NCI-H460 (cell line): ENCODE results near the gene APIP.

DNA sequence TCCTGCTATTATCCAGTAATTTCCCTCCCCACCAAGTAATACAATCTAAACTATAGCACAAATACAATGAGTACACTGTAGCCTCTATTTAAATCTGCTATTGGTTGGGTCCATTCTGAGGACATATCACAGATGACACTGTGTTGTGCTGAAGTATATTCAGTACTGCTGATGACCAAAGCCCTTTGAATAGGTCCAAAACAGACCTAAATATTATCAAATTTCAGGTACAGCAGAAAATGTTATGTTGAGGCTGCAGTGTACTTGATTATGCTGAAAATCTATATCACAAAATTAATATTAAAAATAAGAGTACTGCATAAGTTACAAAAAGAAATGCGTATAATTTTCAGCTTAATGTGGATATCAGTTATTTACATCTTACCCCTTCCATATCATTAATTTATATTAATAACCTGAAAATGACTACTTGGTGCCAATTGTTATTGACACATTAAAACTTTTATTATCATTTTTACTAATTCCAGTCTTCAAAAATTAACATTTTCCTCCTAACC, 20.8 kb downstream of the CSTF3 start:
RAMPAGE:
- cytosol, long total RNA, result no peak
- long total RNA, result no peak
- nucleus, long total RNA, result no peak

DNA sequence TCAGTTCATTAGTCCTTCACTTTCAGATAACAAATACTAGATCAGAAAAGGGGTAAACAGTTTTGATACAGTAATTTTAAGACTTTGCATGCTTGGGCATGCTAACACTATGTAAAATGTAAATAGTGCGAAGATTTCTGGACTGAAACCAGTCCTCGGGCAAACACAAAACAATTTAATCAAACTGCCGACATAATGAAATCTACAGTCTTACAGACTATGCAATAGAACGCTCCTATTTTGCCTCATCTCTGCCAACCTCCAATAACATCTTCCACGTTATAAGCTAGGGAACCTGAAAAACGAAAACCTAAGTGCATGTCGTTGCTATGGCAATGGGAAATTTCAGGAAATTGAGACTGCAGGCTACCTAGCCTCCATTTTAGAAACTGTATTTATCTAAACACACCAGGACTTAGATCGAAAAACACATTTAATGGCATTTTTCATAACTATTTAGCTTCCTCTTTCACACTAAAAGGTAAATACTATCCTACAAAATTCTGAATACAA, 1.2 kb downstream of the CSTF3 start:
RAMPAGE:
- cytosol, long total RNA, result no peak
- long total RNA, result no peak
- nucleus, long total RNA, result no peak

GRCh38 chr11:34067767-34068471, 16.4 kb downstream of the CAPRIN1 start:
RAMPAGE:
- cytosol, long total RNA, result no peak
- long total RNA, result no peak
- nucleus, long total RNA, result no peak

DNA sequence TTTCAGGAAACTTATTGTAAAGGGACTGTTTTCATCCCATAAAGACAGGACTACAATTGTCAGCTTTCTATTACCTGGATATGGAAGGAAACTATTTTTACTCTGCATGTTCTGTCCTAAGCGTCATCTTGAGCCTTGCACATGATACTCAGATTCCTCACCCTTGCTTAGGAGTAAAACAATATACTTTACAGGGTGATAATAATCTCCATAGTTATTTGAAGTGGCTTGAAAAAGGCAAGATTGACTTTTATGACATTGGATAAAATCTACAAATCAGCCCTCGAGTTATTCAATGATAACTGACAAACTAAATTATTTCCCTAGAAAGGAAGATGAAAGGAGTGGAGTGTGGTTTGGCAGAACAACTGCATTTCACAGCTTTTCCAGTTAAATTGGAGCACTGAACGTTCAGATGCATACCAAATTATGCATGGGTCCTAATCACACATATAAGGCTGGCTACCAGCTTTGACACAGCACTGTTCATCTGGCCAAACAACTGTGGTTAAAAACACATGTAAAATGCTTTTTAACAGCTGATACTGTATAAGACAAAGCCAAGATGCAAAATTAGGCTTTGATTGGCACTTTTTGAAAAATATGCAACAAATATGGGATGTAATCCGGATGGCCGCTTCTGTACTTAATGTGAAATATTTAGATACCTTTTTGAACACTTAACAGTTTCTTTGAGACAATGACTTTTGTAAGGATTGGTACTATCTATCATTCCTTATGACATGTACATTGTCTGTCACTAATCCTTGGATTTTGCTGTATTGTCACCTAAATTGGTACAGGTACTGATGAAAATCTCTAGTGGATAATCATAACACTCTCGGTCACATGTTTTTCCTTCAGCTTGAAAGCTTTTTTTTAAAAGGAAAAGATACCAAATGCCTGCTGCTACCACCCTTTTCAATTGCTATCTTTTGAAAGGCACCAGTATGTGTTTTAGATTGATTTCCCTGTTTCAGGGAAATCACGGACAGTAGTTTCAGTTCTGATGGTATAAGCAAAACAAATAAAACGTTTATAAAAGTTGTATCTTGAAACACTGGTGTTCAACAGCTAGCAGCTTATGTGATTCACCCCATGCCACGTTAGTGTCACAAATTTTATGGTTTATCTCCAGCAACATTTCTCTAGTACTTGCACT, 5.6 kb upstream of the NAT10 start:
RAMPAGE:
- cytosol, long total RNA, result no peak
- long total RNA, result no peak
- nucleus, long total RNA, result no peak

DNA sequence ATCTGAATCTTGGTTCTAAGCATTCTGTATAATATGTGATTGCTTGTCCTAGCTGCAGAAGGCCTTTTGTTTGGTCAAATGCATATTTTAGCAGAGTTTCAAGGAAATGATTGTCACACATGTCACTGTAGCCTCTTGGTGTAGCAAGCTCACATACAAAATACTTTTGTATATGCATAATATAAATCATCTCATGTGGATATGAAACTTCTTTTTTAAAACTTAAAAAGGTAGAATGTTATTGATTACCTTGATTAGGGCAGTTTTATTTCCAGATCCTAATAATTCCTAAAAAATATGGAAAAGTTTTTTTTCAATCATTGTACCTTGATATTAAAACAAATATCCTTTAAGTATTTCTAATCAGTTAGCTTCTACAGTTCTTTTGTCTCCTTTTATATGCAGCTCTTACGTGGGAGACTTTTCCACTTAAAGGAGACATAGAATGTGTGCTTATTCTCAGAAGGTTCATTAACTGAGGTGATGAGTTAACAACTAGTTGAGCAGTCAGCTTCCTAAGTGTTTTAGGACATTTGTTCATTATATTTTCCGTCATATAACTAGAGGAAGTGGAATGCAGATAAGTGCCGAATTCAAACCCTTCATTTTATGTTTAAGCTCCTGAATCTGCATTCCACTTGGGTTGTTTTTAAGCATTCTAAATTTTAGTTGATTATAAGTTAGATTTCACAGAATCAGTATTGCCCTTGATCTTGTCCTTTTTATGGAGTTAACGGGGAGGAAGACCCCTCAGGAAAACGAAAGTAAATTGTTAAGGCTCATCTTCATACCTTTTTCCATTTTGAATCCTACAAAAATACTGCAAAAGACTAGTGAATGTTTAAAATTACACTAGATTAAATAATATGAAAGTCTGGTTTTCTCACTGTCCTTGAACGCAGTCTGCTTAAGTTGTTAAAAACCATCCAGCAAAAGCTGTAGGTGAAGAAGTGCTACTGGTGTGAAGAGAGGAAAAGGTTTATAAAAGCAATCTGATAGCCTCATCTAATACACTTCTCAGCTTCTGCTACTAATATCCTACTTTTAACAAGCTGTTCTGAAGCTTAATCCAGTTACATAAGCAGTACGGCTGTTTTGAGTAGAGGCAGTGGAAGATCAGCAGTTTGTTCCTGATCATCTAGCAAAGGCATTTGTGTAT, 3.3 kb upstream of the NAT10 start:
RAMPAGE:
- cytosol, long total RNA, result no peak
- long total RNA, result no peak
- nucleus, long total RNA, result no peak

DNA sequence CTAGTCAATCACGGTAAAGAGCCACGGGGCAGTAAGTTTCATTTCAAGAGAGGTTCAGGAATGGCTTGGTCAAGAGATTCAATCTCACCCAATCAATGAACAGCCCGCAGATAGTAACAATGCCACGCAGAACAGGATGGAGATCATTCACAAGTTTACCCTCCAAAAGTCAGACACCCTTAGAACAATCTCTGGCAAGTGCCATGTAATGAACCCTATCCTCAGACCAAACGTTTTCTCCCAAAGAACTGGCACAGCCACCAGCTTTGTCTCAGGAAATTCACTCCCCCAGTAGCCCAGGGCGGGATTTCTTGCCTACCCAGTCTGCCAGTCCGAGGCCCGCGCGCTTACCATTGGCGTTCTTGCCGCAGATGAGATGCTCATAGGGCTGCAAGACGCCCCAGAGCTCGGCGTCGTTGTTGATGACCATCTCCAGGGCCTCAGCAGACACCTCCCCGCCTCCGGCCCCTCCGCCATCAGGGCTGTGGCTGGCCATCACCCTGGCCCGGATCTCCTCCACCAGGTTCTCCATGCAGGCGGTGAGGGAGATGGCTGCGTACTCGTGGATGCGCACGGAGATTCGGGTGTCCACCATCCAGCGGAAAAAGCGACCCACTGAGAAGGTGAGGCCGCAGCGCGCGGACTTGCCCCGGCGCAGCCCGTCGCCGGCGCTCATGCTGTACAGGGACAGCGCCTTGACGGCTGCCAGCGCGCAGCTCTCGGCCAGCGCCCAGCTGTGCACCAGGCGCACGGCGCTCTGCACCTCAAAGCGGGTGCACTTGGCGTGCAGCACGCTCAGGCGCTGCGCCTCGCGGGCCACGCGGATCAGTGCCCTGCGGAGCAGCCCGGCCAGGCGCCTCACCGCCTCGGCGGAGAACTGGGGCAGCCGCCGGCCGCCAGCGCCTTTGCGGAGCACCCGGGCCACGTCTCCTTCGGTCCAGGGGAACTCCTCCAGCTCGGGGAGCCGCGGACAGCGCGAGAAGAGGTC, 1.2 kb downstream of the ABTB2 start:
RAMPAGE:
- cytosol, long total RNA, result no peak
- long total RNA, result no peak
- nucleus, long total RNA, result no peak

DNA sequence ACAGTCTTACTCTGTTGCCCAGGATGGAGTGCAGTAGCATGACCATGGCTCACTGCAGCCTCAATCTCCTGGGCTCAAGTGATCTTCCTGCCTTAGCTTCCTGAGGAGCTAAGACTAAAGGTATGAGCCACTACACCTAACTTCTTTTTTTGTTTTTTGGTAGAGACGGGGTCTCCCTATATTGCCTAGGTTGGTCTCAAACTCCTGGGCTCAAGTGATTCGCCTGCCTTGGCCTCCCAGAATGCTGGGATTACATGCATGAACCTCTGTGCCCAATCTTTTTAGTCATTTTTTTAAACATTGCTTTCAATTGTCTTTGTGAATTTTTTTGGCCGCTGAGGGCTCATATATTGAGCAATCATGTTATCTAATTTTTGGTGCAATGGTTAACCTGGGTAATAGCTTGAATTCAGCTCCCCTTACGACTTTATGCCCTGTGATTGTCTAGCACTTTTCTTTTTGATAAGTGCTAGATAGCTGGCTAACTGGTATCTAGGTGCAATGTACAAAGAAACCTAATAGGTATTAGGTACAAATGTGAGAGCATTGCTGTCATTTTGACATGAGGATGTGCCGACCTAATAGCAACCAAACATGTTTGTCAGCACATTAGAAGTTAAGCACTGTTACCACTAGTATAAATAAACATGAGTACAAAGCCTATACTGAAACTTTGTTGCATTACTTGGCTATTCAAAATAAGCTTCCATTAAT, 35.3 kb upstream of the CAT start:
RAMPAGE:
- cytosol, long total RNA, result no peak
- long total RNA, result no peak
- nucleus, long total RNA, result no peak

DNA sequence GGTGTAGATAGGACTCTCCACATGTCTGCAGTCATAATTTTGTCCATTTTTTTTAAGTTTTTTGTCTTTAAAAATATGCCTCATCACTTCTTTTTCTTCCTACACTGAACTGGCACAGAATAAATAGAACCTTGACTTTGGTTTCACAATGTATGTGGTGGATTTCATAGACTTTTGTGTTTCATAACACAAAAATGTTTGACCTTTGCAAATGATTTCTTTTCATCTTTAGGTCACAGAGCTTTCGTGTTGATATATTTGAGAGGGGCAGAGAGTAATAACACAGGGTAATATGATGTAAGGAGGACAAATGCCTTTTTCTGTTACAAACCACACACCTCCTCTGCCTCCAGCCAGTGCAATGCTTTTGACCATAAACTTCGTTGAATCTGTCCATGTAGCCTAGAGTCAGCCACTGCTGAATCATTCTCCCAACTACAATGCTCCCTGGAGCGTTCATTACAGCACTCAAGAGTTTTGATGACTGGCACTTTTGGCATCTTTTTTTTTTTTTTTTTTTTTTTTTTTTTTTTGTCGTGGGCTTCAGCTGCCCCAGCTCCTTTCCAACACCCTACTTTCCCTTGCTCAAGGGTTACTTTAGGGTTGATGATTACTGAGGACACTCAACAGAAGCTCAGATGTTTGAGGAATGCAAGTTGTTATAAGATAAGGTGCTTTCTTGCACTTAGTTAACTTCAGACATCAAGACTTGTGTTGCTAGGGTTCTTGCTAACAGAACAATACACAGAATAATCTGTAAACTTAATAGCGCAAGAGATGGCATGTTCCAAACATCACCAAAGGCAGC, 11.4 kb upstream of the CAT start:
RAMPAGE:
- cytosol, long total RNA, result no peak
- long total RNA, result no peak
- nucleus, long total RNA, result no peak

RAMPAGE:
- cytosol, long total RNA, result no peak
- long total RNA, result no peak
- nucleus, long total RNA, result no peak
These were observed 24.1 kb upstream of the ELF5 start for GRCh38 chr11:34537546-34538175.

GRCh38 chr11:34641389-34641769, 20.5 kb downstream of the EHF start:
RAMPAGE:
- cytosol, long total RNA, result no peak
- long total RNA, result no peak
- nucleus, long total RNA, result no peak

DNA sequence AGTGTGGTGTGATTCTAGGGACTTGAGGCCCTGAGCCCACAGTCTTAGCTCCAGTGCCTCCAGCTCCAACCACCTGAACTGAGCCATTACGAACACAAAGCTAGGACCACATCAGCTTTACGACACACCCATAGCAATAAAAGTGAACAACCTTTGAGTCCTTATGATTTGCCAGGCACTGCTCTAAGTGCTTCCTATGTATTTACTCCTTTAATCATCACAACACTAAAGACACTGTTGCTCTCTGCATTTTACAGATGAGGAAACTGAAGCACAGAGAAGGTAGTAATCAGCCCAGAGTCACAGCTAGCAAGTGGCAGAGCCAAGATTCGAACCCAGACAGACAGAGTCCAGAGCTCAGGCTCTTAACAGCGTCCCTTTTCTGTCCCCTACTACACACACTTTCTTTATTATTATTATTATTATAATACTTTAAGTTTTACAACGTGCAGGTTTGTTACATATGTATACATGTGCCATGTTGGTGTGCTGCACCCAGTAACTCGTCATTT, 126.5 kb downstream of the EHF start:
RAMPAGE:
- cytosol, long total RNA, result no peak
- long total RNA, result no peak
- nucleus, long total RNA, result no peak

RAMPAGE:
- cytosol, long total RNA, result no peak
- long total RNA, result no peak
- nucleus, long total RNA, result no peak
These were observed 136.3 kb downstream of the EHF start for GRCh38 chr11:34757244-34757629.

DNA sequence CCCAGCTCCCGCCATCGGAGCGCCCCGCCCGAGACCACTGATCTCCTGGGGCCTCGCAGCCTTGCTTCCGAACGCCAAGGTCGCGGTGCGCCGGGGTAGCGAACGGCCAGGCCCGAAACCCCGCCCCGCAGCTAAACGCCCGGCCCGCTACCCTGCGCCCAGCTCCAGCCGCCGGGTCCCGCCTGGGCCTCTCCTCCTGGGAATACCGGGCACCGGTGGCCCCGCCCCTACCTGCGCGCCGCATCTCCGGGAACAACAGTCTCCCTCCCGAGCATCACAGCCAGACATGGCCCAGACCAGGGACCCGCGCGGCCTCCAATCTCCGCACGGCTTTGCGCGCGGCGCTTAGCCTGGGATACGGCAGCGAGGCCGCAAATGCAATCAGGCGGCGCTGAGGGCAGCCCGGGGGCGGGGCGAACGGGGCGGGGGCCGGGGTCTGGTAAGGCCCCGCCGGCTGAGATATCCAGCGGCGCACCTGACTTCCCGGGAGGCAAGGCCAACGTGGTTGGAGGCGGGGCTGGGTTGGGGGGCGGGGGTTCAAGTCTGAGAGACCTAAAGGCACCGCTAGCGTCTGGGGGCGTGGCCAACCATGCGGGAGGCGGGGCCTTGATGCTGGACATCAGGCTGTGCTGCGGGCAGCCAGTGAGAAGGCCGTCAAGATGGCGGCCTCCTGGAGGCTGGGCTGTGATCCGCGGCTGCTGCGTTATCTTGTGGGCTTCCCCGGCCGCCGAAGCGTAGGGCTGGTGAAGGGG, at the start of gene APIP:
Gene APIP, minus strand, starts transcription at position 383 of the 752 bp plus-strand sequence.
RAMPAGE:
- cytosol, long total RNA, result start-site peak on the minus strand centred at position 348 of the sequence, 80 bp wide, 835 and 262 reads in 2 replicates; start-site peak on the plus strand centred at position 639 of the sequence, 37 bp wide, 621 and 821 reads in 2 replicates
- long total RNA, result start-site peak on the minus strand centred at position 361 of the sequence, 75 bp wide, 410 and 294 reads in 2 replicates; start-site peak on the plus strand centred at position 638 of the sequence, 33 bp wide, 140 and 515 reads in 2 replicates
- nucleus, long total RNA, result start-site peak on the minus strand centred at position 364 of the sequence, 72 bp wide, 659 and 194 reads in 2 replicates; start-site peak on the plus strand centred at position 639 of the sequence, 37 bp wide, 1,263 and 90 reads in 2 replicates

RAMPAGE:
- cytosol, long total RNA, result no peak
- long total RNA, result no peak
- nucleus, long total RNA, result no peak
These were observed 1.9 kb downstream of the CD44 start for GRCh38 chr11:35140651-35141544.

RAMPAGE:
- cytosol, long total RNA, result no peak
- long total RNA, result no peak
- nucleus, long total RNA, result no peak
These were observed 21.3 kb downstream of the CD44 start for GRCh38 chr11:35160208-35160763.

GRCh38 chr11:35164777-35165683, 26.1 kb downstream of the CD44 start:
RAMPAGE:
- cytosol, long total RNA, result no peak
- long total RNA, result no peak
- nucleus, long total RNA, result no peak

DNA sequence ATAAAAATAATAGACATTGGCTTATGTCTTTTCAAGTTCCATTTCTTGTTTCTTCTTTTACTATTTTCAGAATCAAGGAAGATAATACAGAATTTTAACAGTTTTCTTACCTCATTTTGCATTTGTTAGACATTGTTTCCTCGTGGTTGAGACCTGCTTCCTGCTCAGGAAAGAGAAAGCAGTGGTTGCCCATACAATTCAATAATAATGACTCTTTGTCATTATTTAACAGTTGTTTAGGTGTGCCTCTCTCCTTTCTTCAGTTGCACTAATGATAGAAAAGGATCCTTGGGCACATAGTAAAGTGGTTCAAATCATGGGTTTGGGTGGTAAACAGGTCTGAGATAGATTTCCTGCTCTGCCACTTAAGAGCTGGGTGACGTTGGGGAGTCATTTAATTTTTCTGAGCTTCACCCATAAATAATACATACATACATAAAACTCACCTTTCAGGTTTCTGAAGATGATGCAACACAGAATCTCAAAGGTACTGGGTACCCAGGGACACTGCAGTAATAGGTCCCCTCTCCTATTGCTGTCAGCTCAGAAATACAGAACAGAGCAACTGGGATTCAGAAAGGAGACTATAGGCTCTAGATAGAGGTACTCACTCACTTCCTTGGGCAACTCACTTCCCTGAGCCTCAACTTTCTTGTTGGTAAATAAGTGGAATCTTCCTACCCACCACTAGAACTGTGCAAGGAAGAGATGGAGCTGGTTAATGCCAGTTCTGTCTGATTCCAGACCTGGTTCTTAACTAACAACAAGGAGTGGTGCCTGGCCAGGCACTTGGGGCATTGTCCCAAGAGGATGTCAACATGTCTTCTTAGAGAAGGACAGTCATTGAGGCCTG, 34.8 kb downstream of the CD44 start:
RAMPAGE:
- cytosol, long total RNA, result no peak
- long total RNA, result no peak
- nucleus, long total RNA, result no peak

DNA sequence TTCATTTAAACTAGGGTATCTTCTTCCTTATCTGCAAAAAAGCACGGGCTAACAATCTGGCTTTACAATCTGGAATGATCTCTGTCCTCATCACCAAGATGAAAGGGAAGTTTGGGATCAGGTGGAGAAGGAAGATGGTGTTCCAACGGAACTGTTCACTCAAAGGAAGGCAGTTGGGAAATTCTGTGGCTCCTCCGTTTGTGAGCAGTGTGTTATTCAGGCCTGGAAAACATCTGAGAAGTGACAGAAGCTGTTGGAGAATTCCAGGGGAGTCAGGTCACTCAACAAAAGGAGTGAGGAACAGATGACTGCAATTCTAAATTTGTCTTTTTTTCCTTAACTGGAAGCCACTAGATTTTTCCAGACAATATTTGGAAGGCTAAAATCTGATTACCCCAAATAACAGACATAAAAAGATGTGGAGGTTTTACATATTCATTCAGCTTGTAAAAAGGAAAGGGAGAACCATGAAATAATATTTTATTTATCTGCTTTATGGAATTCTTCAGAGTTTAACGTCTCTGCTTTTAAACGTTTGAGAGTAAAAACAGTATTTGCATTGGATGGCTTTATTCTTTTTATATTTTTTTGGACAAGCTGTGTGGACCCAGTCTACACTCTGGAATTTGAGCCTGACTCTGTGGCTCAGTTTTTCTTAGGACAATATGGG, 107.8 kb downstream of the CD44 start:
RAMPAGE:
- cytosol, long total RNA, result no peak
- long total RNA, result no peak
- nucleus, long total RNA, result no peak

DNA sequence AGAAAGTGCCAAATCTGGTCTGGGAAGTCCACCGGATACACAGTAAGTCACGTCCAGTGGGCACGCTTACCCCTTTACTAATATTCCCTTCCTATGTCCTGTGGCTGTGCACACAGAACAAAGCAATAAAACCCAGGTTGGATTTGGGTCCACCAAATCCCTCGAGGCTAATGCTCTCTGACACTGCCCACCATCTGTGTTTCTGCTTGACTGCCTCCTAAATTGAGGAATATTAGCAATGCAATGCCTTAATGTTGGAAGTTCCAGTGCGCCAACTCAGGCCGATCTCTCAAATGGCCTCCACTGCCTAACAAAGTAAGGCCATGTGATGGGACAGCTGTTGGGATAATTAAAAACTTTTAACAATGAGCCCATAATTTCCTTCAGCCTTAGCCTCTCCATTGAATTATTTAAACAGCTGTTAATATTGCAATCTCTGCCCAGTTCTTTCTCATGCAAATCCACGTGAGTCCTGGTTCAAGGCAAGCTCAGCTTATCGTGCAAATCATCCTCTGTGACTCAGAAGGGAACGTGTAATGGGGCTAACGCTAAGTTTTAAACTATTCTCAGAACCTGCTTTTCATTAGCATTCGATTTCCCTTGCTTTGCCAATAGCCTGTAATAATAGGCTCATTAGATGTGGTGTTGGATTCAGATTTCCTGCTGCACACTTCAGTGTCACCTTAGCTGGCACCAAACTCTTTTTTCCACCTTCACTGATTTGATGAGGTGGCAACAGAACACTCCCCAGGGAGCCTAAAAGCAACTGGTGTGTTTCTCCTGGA, 97.4 kb downstream of the SLC1A2 start:
RAMPAGE:
- cytosol, long total RNA, result no peak
- long total RNA, result no peak
- nucleus, long total RNA, result no peak

DNA sequence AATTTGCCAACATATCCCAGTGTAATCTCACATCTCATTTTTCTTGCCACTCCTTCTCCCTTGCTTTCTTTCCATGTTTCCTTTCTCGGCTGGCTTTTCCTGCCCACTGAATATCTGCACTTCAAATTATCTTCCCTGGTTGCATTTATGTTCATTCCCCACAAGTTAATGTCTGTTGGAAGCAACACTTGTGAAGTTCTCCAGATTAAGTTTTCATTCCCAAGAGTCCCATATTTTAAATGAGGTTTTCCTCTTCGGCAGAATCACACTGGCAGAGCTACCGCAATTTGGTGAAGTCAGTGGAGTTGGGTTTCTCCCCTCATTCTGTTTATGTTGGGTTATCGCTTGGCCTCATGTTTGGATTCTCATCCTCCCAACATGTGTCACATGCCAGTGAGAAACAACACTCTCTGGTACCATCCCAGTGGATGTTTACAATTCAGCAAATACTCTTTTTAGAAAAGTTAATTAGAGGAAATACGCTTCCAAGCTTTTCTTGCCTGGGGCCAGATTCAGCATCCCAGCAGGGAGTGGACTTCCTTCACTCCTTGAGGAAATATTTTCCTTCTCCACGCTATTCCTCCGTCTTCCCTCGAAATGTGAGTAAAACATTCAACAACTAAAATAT, 2.2 kb downstream of the PAMR1 start:
RAMPAGE:
- cytosol, long total RNA, result no peak
- long total RNA, result no peak
- nucleus, long total RNA, result no peak